ENCODE results near the genes ANAPC15 and PHOX2A.

DNA sequence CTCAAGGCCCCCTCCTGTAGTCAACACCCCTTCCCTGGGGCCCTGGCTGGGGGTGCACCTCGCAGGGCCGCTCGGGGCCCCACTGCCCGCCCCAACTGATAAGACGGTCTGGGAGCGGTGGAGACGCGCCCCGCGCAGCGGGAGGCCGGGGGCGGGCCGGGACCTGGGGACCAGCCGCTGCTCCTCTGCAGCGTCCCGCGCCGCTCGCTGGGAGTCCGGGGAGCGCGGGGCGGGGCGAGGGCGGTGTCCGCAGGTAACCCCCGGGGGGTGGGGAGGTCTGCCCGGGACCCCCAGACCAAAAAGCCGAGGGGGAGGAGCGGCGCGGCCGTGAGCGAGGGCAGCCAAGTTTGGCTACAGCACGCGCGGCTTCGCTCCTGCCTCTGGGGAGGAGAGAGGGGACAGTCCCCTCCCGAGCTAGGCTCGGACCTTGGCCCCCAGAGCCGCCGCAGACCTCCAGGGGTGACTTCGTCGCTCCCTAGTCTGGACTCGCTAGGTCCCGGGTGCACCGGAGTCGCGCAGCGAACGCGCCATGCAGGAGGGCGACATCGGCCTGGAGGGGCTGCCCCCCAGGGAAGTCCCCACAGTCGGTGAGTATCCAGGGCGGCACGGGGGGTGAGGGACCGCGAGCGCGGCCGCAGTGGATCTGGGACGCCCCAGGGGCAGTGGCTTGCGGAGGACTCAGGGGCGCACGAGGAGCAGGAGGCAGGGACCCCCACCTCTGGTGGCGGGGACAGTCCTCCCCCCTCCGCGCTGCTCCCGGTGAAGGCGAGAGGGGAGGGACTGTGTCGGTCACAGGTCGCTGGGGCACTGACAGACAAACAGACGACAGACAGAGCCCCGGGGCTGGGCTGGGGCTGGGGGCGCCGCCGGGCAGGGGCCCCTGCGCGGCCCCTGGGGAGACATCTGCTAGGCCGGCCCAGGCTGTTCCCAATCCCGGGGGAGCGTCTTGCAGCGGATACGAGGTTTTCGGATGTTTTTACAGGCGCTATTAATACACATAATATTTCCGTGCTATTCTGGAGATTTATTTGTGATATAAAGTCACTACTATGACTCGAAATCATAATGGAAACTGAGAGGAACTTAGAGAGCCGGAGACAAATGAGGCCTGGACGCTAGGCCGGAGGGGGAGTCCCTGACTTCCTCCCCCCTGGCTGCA, 92.2 kb upstream of the ANO1 start:
- RRBS, result 2% methylated on average over 31 of the region's 93 CpGs

- RRBS, result no CpG with 5 or more reads among the region's 10 CpGs
These were observed 58.3 kb upstream of the ANO1 start for GRCh38 chr11:70019751-70020203.

- RRBS, result no CpG with 5 or more reads among the region's 16 CpGs
These were observed 26.3 kb downstream of the ANO1 start for GRCh38 chr11:70104250-70105074.

DNA sequence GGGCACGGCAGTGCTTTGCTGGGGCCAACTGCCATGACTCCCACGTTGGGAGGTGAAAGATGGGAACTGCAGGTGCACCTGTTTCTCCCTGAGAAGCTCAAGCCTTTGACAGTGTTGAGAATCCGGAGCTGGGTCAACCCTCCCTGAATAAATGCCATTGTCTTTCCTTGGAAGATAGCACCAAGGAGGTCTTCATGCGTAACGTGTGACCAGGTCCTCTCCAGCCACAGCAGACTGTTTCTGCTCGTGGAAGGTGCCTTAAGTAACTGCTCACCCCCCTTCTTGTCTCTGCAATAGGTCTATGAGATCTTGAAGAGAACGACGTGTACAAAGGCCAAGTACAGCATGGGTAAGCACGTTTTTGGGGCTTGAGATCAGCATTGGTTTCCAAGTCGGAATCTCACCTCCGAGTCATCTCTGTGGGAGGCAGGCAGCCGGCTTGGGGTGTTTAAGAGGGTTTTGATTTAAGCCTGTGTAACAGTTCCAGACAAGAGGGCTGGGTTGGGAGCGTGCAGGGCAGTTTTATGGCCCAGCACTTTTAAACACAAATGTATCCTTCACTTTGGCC, 30.0 kb downstream of the ANO1 start:
- RRBS, result no CpG with 5 or more reads among the region's 13 CpGs

DNA sequence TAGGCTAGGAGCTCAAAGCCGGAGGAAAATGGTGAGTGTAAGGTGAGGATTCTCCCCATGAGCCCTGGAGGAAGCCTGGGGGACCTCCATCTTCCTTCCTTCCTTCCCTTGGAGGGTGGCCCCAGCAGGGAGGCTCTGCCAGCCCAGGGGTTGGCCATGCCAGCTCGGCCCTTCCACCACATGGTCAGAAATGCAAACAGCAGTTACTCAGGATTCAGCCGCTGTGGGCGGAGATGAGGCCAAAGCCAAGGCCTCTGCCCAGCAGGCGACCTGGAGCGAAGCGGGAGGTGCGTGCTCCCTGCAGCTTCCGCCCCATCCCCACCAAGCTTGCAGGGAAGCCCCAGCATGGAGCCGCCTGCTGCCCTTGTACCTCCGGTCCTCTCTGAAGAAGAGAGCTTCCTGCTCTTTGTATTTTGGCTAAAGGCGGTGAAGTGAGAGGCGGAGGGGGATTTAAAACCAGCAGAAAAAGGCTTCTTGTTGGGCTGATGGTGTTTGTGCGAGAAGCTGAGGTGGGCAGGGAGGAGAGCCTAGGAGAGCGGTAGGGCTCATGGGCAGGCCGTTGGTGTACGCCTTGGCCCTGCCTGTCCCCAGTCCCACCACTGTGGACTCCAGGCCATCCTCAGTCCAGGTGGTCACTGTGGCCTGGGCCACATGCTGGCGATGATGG, 50.4 kb downstream of the ANO1 start:
- RRBS, result no CpG with 5 or more reads among the region's 18 CpGs

DNA sequence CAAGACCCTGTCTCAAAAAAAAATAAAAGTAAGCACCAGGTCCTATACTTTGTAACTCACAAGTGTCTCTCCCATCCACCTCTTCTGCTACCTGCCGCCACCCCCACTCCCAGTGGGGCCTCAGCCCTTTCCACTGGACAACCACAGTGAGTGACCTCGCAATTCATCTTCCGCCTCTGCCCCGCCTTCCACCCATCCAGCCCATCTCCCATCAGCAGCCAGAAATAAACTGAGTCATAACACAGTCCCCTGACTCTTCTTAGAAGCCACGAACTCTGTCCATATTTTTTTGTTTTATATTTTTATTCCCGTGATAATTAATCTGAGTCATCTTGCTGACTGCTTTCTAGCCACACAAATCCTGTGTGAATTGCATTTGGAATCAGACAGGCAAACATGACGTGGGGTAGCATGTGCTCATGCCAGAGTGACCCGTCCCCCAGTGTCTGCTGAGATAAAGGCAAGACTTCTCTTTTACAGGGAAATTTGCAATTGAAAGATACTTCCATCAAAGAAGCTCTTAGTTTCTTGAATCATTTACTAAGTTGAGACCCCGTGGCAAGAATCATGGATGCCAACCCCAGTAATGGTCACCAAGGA, 7.0 kb downstream of the FADD start:
- RRBS, result no CpG with 5 or more reads among the region's 9 CpGs

GRCh38 chr11:70324701-70325178, 54.2 kb downstream of the PPFIA1 start:
- RRBS, result no CpG with 5 or more reads among the region's 6 CpGs

DNA sequence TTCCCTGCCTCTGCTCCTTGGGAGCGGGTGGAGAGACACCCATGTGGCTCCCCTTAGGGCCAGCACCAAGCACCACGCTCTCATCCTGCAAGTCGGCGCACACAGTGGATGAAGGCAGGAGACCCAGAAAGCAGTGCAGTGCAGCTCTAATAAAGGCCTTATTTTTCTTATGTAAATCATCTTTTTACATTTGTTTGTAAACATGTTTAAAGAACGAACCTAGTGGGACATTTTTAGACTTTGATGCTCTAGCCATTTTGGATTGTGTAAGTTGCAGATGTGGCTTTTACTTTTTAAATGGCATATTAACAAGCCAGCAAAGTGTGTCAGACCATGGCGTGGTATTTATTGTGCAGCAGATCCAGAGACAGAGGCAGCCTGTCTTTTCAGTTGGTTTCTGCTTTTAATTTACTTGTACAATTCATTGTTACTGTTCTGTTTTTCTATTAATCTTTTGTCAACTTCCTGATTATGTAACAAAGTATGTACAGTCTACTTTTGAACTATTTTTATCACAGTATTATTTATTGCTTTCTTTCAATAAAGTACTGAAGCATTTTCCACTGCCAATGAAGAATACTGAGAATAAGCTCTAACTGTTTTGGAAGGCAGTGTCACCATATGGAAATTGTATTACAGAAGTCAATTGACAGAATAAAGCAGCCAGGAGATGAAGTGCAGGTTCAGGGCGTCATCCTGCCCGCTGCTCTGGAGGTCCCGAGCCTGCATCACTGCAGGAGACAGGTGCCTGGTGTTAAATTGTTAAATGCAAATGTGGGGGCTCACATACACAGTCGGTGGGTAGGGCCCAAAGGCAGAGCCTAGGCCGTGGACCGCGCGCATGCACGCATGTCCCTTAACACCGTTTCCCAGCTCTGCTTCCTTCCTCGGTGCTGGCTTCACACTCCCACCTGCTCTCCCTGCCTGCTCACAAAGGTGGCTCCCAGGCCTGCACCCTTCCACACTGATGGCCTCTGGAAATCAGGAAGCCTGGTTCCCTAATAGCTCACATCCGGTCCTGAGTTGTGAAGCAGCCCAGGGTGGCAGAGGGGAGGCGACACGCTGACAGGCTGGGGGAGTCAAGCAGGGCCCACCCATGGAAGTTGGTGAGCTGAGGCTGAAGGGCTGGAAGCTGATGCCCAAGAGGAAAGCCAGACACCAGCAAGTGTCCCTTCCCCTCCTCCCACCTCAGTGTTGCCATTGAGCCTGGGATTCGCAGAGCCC, 14.1 kb upstream of the CTTN start:
- RRBS, result no CpG with 5 or more reads among the region's 21 CpGs

GRCh38 chr11:71465096-71465375, 12.0 kb downstream of the NADSYN1 start:
- RRBS, result no CpG with 5 or more reads among the region's 2 CpGs

DNA sequence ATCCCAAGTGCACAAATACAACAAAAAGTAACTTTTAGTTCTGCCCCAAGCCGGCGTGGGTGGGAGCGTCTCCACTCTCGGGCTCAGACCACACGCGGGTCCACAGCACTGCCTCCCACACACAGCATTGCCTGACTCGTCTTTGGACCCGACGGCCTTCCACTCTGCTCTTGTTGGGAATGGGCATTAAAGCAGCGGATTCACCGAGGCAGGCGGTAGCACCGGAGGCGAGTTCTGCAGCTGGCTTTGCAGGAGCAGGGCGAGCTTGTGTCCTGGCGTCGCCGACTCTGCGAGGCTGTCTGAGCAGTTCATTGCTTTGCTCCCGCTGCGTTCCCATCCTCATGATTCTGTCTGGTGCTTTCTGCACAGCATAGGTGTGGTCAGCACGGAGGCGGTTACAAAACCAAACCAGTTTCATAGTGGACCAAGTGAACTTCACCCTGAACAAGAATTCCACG, 23.1 kb downstream of the NADSYN1 start:
- RRBS, result 100% methylated on average over 1 of the region's 24 CpGs

- RRBS, result no CpG with 5 or more reads among the region's 12 CpGs
These were observed 122.1 kb upstream of the DEFB108B start for GRCh38 chr11:71710708-71711517.

DNA sequence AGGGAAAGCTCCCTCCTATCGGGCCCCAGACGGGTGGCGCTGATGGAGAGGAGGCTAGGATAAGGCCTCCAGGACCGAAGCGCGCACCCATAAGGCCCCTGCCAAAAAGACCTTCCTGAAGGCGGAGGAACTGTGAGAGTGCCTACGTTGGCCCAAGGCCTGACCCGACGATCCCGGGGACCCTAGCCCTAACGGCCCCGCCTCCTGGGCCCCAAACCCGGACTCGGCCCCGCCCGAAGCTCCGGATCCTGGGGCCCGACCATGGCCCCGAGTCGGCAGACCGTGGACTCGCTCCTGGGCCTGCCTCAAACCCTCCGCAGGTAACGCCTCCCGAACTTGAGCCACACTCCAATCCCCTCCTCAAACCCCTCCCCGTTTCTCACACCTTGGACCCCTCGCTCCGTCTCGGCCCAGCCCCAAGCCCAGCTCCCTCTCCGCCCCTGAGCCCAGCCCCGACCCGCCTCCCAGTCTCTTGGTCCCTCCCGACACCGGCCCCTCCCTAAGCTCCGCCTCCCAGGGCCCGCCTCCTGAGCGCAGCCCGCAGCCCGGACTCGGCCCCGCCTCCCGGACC, 46.6 kb upstream of the DEFB108B start:
- RRBS, result 2% methylated on average over 4 of the region's 43 CpGs

- RRBS, result 9% methylated on average over 9 of the region's 49 CpGs
These were observed 19.4 kb upstream of the DEFB108B start for GRCh38 chr11:71813384-71814173.

GRCh38 chr11:72012959-72013263, 14.2 kb downstream of the IL18BP start:
- RRBS, result 81% methylated on average over 5 of the region's 12 CpGs

DNA sequence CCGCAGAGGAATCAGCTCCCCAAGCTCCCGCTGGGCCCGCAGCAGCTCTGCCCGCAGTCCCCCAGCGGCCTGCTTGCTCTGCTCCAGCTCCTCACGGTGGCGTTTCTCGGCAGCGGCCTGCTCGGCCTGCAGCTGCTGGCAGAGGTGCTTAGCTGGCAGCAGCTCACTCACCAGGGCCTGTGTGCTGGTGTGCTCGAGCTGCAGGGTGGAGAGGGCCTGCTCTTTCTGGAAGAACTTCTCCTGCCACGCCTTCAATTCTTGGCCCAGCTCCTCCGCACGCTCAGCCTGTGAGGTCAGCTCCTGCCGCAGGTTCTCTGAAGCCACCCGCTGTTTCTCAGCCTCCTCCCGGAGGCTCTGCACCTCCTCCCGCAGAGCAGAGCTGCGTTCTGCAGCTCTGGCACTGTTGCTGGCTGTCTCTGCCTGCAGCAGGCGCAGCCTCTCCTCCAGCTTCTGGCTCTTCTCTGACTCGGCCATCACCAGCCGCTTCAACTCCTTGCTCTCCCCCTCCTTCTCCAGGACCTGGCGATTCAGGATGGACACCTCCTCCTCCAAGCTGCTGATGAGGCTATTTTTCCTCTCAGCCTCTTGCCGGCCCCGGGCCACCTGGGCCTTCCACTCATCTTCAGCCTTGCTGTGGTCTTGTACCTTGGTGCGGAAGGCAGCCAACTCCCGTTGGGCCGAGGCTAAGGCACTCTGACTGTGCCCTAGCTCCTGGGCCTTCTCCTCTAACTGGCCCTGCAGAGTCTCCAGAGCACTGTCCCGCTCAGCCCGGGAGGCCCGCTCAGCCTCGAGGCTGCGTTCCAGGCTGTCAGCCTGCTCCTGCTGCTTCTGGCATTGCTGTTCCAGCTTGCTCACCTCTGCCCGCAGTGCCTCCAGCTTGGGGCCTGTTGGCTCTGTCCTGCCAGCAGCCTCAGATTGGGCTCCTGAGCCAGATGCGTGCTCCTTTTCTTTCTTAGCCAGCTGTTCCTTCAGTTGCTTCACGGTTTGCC, 14.8 kb downstream of the IL18BP start:
- RRBS, result no CpG with 5 or more reads among the region's 36 CpGs

GRCh38 chr11:72016392-72016591, 17.6 kb downstream of the IL18BP start:
- RRBS, result no CpG with 5 or more reads among the region's 2 CpGs

- RRBS, result no CpG with 5 or more reads among the region's 23 CpGs
These were observed 1.6 kb downstream of the NUMA1 start for GRCh38 chr11:72078412-72079398.

DNA sequence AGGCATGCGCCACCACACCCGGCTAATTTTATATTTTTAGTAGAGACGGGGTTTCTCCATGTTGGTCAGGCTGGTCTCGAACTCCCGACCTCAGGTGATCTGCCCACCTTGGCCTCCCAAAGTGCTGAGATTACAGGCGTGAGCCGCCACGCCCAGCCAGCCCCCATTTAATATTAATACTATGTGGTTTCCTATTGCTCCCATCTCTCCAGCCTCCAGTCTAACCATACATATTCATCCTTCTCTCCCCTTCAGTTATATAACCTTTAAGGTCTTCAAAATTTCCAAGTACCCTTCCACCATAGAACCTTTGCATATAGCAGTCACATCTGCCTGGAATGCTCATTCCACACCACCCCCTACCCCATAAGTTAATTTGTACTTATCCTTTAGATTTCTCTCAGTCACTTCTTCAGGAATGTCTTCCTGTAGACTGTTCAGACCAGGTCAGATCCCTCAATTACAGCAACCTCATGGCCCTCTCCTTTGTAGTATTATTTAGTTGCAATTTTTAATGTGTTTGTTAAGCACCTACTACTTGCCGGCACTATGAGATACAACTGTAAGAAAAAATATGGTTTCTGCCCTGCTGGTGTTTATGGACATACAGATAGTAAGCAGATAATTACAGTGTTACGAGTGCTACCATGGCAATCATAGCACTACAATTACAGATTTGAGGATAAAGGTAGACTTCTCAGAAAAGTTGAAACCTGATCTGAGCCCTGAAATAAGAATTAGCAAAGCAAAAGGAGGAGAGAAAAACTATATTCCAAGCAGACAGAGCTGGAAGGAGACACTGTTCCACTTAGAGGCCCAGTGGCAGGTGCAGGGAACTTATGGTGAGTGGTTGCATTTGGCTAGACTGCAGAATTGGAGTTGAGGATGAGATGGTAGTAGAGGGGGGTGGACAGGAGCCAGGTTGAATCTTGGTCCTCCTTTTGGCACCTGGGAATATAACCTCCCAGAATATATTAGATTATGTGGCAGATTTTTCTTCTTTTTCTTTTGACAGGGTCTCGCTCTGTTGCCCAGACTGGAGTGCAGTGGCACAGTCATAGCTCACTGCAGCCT, 2.7 kb downstream of the LRRC51 start:
- RRBS, result no CpG with 5 or more reads among the region's 11 CpGs

GRCh38 chr11:72111901-72112966, at the start of gene ANAPC15:
TSS of gene ANAPC15 (minus strand) at chr11:72112695.
- RRBS, result under 1% methylated on average over 7 of the region's 57 CpGs

DNA sequence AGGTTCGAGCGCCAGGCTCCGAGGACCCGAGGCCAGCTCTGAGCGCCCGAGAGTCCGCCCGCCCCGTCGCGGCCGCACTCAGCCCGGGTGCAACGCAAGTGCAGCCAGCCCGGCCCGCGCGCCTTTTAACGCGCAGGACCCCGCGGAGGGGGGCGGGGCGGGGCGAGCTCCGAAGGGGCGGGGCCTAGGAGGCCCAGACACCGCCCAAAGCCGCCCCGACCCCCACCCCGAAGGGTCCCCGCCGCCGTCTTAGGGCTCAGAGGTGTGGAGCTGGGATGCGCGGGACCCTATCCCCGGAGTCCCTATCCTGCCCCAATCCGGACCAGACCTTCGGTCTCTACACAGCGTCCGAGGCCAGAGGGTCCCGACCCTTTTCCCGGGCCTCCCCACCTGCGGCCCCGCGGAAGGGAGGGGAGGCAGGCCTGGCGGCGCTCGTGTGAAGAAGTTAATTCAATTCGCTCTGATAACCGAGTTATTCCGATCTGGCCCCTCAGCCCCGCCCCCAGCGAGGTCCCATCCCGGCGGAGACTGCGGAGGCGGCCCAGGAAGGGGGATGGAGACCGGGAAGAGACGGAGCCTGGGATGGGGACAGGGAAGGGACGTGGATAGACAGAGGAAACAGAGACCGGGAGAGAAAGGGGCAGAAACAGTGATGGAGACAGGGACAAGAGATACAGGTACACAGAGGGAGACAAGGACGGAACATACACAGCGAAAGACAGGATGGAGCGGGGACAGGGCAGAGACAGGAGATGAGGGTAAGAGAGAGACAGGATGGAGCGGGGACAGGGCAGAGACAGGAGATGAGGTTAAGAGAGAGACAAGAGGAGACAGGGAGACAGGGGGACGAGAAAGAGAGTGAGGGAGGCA, at the start of gene PHOX2A:
PHOX2A (minus strand) TSS at position 100 of the 870 bp plus-strand sequence.
- RRBS, result 3% methylated on average over 14 of the region's 67 CpGs

Measured in skeletal muscle cell (primary cell).